Esophagus muscularis mucosa (tissue), 4 donors: ENCODE data around the genes PSMB5 and PABPN1.

DNA sequence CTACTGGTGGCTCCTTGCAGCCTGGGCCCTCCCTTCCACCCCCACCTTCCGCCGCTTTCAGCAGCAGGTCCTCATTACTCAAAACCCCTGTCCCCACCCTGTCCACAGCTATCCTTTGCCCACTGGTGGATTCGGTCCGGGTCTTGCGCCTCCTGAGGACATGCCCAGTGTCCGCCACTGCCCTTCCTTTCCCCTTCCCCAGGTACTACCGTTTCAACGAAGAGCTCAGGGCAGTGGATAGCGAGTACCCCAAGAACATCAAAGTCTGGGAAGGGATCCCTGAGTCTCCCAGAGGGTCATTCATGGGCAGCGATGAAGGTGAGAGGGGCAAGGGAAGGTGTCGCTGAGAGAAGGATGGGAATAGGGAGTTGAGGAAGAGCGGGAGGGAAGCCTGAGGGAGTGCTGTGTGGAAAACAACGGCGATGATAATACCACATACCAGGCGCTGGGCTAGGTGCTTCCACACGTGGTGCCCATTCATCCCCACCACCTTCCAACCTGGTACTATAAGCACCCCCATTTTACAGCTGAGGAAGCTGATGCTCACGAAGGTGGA is 8.7 kb downstream of the MMP14 start:
- PRO-cap: no peak
- RAMPAGE, long total RNA, 4 experiments: no peak in any of the 4 experiments

- PRO-cap: bidirectional peak, plus-strand start at chr14:22848620, minus-strand start at chr14:22848380
- RAMPAGE, long total RNA, 4 experiments: no peak in any of the 4 experiments
Observed at GRCh38 chr14:22847586-22848704, 11.6 kb downstream of the MMP14 start.

DNA sequence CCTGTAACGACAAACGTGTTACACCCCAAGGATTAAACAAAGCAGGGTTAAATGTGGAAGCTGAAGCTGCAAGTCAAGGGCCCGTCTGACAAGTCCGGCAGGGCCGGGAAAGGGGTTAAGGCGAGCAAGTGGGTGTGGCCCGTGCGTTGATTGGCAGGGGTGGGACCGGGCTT is 90 bp upstream of the LRP10 start:
- PRO-cap: bidirectional peak, plus-strand start outside the sequence, minus-strand start at position 90 of the sequence
- RAMPAGE, long total RNA, 4 experiments: start-site peak on the minus strand in 1 of 4 experiments, centred at position 111 of the sequence, 7 reads per replicate

DNA sequence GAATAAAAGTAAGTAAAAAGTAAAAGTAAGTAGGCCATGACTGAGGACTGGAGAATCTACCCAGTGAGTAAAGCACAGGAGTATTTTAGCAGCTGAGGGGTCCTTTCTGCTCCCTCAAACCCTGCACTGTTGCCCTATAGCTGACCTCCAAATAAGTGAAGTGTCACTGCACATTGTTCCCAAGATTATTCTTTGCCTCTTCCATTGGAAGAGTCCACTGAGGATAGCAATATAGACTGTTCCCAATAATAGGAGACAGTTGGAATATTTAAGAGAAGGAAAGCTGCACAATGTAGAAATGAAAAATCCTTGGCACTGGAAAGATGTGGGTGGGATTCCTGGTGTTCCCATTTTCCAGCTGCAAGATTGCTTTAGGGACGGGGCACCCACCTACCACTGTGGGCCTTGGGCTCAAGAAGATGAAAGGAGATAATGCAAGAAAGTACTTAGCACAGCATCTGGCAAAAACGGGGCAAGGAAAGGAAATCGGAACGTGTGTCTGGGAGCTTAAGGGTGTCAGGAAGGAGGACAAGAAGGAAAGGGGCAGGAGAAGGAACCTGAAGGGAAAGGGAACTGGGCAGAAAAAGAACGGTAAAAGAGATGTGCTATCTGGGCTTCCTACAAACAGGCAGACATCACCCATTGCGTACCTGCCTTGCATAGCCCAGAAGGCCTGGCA is 1.2 kb upstream of the REM2 start:
- PRO-cap: no peak
- RAMPAGE, long total RNA, 4 experiments: no peak in any of the 4 experiments

DNA sequence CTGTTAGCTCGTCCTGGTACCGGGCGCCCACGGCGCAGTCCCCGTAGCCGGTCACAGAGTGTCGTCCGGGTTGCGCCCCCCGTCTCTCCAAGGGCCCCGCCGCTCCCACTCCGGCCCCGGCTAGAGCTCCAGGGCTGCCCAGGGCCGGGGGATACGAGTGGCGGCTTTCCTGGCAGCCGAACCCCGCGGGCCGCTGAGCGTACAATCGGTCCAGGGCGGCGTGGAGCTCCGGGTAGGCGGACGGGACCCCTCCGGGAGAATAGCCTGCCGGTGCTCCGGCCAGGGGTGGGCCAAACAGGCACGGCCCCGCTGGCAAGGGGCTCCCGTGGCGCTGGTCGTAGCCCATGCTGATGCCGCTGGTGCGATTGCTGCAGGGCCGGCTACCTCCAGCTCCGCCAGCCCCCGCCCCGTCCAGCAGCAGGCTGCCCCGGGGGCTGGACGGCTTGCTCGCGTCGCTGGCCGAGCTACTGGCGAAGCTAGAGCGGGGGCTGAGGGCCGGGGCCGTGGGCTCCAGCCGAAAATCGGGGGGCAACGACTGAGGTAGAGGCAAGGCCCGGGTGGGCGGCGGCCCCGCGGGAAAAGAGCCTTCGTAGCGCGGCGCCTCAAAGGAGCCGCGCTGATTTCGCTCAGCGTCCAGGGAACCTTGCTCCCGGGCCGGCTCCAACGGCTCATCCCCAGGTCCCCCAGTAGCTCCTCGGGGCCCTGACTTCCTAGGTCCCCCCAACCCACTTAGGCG is 760 bp downstream of the AJUBA start:
- PRO-cap: no peak
- RAMPAGE, long total RNA, 4 experiments: no peak in any of the 4 experiments

GRCh38 chr14:23006574-23007525 is 3.1 kb downstream of the C14orf93 start:
- PRO-cap: bidirectional peak, plus-strand start at chr14:23007091, minus-strand start at chr14:23007185
- RAMPAGE, long total RNA, 4 experiments: no peak in any of the 4 experiments

- PRO-cap: no peak
- RAMPAGE, long total RNA, 4 experiments: no peak in any of the 4 experiments
Observed at GRCh38 chr14:23008815-23009284, 1.1 kb downstream of the C14orf93 start.

DNA sequence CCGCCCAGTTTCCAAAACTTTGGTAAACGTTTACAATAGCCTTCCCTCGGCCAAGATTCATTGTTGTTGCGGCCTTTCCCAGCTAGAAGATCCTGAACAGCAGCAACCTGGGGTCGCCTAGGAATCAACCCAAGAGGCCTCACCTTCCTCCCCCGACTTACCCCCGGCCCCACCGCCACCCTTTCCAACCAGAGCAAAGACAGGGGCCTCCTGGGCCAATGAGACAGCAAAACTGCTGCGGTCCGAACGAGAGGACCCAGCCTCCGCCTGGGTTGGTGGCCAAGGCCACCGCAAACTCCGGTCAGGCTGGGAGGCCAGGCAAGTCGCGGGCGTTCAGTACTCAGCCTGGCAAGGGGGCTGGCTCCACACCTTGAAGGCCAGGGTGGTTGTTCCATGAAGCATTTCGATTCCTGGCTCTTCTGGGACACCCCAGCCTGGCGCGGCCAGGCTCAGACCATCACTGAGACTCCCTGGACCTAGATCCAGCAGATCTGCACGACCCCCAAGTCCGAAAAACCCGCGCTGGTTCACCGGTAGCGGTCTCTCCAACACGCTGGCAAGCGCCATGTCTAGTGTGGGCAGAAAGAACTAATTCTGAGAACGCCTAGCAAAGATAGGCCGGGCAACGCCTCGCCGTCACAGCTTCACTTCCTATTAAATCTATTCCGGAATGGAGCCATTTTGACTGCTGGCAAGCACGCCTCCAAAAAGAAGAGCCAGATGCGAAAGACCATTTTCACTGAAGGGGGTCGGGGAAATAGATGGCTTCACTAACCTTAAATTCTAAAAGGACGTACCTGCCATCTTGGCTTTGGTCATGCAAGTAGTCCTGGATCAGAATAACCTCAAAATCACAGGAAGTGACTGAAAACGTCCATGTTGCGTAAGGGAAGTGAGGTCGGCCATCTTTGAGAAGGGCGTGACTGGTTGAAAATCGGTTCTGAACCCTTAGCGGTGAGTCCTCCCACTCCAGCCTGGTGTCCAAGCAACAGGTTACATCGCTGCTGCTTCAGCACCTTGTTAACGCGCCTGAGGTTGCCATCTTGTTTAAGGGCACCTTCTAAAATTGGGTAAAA is at the start of gene PSMB5:
PSMB5 (minus strand) TSS at position 586 of the 1,076 bp plus-strand sequence.
- PRO-cap: unidirectional peak, minus-strand start at position 571 of the sequence; bidirectional peak, plus-strand start at position 967 of the sequence, minus-strand start at position 653 of the sequence
- RAMPAGE, long total RNA, 4 experiments: start-site peak on the minus strand in 4 of 4 experiments, centred at positions 574 to 576 of the sequence, 496 to 1,178 reads per replicate

- PRO-cap: no peak
- RAMPAGE, long total RNA, 4 experiments: no peak in any of the 4 experiments
Observed at GRCh38 chr14:23091434-23092370, 3.2 kb downstream of the ACIN1 start.

- PRO-cap: unidirectional peak, plus-strand start at chr14:23094696
- RAMPAGE, long total RNA, 4 experiments: no peak in any of the 4 experiments
Observed at GRCh38 chr14:23094446-23094944, 441 bp downstream of the ACIN1 start.

- PRO-cap: no peak
- RAMPAGE, long total RNA, 4 experiments: no peak in any of the 4 experiments
Observed at GRCh38 chr14:23123306-23123977, 4.4 kb upstream of the CEBPE start.

- PRO-cap: no peak
- RAMPAGE, long total RNA, 4 experiments: no peak in any of the 4 experiments
Observed at GRCh38 chr14:23245214-23245677, 7.5 kb downstream of the RNF212B start.

- PRO-cap: no peak
- RAMPAGE, long total RNA, 4 experiments: no peak in any of the 4 experiments
Observed at GRCh38 chr14:23295423-23295685, 7.3 kb downstream of the PPP1R3E start.

GRCh38 chr14:23299730-23299963 is 3.0 kb downstream of the PPP1R3E start:
- PRO-cap: no peak
- RAMPAGE, long total RNA, 4 experiments: no peak in any of the 4 experiments

GRCh38 chr14:23302057-23302592 is 534 bp downstream of the PPP1R3E start:
- PRO-cap: bidirectional peak, plus-strand start at chr14:23302501, minus-strand start at chr14:23302441
- RAMPAGE, long total RNA, 4 experiments: start-site peak on the minus strand in 1 of 4 experiments, at chr14:23302030-23302429 at its widest, 22 reads per replicate

DNA sequence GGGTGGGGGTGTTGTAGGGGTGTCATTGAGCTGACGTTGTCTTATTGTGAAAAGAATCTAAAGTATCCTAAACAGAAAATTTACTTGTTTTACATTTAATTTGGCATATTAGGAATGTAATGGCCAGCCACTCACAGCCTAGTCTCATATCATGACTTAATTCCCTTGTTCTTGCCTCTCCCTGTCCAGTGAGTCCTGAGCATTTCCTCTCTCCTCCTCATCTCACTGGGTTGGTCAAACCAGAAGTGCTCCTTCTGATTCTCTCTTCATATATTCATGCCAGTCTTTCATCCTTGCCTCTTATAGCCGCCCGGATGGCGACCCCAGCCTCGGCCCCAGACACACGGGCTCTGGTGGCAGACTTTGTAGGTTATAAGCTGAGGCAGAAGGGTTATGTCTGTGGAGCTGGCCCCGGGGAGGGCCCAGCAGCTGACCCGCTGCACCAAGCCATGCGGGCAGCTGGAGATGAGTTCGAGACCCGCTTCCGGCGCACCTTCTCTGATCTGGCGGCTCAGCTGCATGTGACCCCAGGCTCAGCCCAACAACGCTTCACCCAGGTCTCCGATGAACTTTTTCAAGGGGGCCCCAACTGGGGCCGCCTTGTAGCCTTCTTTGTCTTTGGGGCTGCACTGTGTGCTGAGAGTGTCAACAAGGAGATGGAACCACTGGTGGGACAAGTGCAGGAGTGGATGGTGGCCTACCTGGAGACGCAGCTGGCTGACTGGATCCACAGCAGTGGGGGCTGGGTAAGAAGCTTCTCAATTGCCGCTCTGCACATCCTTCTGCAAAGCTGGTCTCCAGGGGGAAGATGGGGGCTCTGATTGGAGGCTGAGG is 1.0 kb downstream of the BCL2L2 start:
- PRO-cap: no peak
- RAMPAGE, long total RNA, 4 experiments: no peak in any of the 4 experiments

DNA sequence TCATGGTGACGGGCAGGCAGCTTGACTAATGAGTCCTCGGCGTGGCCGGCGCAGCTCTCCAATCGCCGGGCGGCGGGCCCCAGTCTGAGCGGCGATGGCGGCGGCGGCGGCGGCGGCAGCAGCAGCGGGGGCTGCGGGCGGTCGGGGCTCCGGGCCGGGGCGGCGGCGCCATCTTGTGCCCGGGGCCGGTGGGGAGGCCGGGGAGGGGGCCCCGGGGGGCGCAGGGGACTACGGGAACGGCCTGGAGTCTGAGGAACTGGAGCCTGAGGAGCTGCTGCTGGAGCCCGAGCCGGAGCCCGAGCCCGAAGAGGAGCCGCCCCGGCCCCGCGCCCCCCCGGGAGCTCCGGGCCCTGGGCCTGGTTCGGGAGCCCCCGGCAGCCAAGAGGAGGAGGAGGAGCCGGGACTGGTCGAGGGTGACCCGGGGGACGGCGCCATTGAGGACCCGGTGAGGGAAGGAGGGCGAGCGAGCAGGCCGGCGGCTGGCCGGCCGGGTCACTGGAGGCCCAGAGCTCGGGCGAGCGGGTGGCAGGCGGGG is at the start of gene PABPN1:
PABPN1 (plus strand) TSS at position 82 of the 535 bp plus-strand sequence.
- PRO-cap: bidirectional peak, plus-strand start at position 82 of the sequence, minus-strand start outside the sequence; bidirectional peak, plus-strand start at position 437 of the sequence, minus-strand start at position 310 of the sequence; bidirectional peak, plus-strand start outside the sequence, minus-strand start at position 497 of the sequence
- RAMPAGE, long total RNA, 4 experiments: no peak in any of the 4 experiments

DNA sequence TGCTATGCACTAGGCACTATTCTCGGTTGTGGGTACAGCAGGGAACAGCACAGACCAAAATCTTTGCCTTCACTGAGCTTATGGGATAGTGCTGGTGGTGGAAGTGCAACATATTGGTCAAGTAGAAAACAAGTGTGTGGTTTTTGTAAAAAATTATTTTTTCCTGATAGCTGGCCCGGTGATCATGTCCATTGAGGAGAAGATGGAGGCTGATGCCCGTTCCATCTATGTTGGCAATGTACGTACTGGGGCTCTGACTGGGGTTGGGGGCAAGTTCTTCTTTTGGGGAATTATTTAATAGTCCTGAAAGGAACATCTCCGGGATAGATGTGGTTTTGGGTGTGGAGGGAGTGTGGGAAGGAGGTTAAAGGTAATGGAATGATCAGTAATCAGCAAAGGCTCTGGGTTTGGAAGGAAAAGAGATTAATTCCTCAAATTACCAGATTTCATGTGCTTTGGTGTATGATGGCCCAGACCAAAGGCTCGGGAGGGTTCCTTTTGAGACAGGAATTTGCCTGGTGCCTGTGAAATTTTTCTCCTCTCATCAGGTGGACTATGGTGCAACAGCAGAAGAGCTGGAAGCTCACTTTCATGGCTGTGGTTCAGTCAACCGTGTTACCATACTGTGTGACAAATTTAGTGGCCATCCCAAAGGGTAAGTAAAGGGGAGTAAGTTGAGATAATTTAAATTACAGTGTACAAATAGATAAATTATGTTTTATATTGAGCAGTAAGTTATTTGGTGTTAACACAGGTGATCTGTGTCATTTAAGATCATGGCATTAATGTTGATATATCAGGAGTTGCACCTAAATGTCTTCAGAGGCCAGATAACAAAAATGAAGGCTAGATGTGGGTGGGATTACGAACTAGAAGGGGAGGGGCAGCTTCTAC is 1.8 kb downstream of the PABPN1 start:
- PRO-cap: no peak
- RAMPAGE, long total RNA, 4 experiments: no peak in any of the 4 experiments

GRCh38 chr14:23364590-23364826 is 464 bp downstream of the EFS start:
- PRO-cap: no peak
- RAMPAGE, long total RNA, 4 experiments: no peak in any of the 4 experiments

DNA sequence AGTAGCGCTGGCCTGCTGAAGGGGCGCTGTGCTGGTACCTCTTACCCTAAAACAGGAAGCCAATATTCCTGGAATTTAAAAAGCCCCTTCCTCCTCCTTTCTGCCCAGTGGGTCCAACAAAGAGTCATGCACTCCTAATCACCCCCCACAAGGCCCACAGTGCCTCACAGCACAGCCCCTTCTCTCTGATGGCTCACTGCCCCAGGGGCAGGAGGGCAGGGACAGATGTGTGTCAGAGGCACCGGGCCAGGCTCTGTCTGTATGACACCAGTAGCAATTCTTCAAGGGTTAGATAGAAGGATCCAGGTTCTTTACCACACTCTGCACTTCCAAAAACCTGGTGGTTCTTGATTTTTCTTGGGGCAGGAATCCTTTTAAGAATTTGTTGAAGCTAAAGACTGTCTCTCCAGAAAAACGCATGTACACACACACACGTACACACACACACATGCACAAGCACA is 8.9 kb downstream of the MYH6 start:
- PRO-cap: no peak
- RAMPAGE, long total RNA, 4 experiments: no peak in any of the 4 experiments